Type B pancreatic cell (in vitro differentiated cells): ENCODE measurements around a stretch of chr17.

- PRO-cap = unidirectional peak, plus-strand start at chr17:82789460; unidirectional peak, plus-strand start at chr17:82789467
These were observed 37.4 kb downstream of the TBCD start for GRCh38 chr17:82789326-82789676.

- PRO-cap = no peak
These were observed 40.3 kb downstream of the ZNF750 start for GRCh38 chr17:82799435-82799925.

DNA sequence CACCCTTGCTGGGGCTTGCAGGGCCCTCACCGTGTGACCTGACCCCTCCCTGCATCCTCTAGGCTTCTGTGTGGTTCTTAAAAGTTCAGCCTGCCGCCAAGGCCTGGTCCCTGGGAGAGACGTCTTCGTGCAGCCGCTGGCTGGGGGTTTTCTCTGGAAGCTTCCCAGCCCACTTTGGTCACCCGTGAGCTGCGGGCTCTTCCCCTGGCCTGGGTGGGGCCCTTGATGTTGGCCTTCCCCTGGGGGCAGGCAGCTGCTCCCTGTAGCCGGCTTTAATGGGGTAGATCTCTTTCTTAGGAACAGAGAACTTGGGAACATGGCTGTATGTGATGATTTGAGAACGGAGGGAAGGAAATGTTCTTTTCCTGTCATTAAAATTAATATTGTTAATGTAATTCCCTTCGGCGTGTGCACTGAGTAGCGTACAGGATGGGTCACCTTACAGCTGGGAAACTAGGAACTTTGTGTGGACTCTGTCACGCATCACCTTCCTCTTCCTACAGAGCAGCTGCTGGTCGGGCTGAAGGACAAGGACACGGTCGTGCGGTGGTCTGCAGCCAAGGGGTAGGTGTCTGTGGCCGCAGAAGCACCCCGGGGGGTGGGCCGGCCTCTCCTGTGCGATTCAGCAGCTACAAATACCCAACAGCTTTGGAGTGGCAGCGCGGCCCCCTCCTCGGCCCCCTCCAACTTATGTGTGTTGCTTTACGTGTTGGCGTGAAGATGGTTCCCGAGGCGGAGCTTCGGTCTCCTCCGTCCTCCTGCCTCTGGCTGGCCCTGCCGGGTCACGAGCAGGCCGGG, 32.5 kb downstream of the ZNF750 start:
- PRO-cap = no peak

- PRO-cap = bidirectional peak, plus-strand start at chr17:82838665, minus-strand start at chr17:82838490
These were observed 1.4 kb downstream of the ZNF750 start for GRCh38 chr17:82838289-82839016.

- PRO-cap = unidirectional peak, minus-strand start at chr17:82860029
These were observed 20.2 kb upstream of the ZNF750 start for GRCh38 chr17:82859881-82860654.

- PRO-cap = no peak
These were observed 49.7 kb upstream of the ZNF750 start for GRCh38 chr17:82889181-82890264.

DNA sequence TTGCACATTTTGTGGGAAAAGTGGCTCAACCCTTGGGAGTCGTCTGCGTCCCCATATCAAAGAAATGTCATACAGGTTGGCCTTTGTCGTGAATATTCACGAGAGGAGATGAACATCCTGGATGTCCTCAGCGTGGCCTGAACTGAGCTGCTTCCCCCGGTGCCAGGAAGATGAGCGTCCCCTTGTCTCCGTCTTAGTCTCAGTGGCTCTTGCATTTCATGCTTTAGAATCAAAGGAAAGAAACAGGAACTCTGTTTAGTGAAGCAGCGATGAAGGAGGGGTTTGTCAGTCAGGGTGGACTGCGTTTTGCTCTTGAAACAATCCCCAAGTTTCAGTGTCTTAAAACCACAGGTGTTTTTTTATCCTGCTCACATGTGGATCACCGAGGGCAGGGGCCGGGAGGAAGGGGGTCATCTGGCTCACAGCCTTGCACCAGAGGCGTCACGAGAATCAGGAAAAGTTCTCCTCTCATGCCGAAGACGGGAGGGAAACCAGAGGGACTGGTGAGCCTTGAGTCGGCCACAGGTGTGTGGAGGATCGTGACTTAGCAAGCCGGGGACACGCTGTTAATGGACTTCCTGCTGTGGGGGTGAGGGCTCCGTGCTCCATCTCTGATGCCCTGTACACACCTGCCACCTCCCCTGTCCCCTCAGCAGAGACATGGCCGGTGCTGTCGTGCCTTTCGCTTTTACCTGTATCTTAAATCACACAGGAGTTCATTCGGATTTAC, 75.6 kb upstream of the ZNF750 start:
- PRO-cap = no peak

DNA sequence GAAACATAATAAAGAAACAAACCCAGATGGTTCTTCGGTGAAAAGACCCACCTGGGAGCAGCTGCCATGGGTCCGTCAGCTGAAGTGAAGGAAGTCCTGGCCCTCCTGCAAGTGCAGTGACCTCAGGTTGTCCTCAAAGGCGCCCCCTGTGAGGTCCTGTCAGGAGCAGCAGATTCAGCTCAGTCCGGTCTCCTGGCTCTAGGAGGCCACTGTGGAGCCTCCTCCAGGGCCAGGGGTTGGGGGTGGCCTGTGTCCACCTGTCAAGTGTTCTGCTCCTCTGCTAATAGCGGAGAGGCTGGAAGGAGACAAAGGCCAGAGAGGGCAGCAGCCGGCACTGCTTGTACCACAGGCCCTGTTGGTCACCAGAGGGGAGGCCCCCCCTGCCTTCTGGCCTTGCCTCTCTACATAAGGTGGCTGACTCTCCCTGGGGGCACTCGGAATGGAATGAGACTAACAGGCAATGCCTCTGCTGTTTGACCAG, 104.7 kb downstream of the B3GNTL1 start:
- PRO-cap = unidirectional peak, plus-strand start at position 289 of the sequence

- PRO-cap = no peak
These were observed 38.8 kb downstream of the B3GNTL1 start for GRCh38 chr17:83012778-83013099.

DNA sequence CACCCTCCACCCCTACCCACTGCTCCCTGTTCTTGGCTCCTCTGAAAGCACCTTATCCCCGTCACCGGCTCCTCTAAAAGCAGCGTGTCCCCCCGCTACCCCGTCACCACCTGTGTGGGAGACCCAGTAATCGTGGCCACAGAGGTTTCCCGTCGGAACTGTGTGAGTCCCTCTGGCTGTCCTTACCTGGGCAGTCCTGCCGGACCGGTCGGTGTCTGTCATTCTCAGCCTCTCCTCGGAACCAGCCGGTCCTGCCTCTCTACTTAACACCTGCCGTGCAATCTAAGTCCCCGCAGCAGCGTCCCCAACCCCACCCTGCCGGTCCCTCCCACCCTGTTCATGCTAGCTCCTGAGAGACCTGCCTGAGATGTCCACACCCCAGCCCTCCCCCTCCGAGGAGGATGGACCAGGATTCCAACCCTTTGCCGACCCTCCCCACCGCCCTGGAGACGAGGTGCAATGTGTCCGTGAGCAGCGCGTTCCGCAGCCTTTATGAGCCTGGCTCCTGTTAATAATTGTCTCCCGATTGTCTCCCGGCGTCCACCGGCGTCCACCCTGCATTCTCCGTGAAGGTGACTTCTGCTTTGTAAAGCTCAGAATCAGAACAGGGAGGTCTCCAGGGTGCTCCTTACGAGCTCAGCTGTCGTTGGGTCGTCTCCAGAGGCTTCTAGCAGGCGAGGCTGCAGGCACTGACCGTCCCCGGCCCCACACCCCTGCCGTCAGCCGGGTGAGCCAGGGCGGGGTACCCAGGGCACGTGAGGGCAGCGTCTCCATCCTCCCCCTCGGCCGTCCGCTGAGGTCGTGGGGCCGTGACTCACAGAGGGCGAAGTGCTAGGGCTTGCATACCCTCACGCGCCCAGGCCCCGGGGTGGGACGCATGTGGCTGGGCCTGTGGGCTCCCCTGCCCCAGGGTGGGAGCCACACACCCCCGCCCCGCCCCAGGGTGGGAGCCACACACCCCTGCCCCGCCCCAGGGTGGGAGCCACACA, 10.1 kb downstream of the METRNL start:
- PRO-cap = bidirectional peak, plus-strand start at position 221 of the sequence, minus-strand start at position 160 of the sequence; bidirectional peak, plus-strand start at position 601 of the sequence, minus-strand start at position 482 of the sequence; bidirectional peak, plus-strand start at position 816 of the sequence, minus-strand start at position 691 of the sequence

DNA sequence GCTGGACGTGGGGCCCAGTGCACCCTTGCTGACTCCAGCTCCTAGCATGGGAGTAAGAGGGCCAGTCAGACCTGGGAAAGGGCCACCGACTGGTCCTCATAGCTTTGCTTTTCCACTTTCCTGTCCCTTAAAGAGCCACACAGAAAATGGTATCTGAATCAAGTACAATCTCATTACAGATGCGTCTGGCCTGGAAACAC, 69.4 kb downstream of the METRNL start:
- PRO-cap = no peak

- PRO-cap = no peak
These were observed 73.8 kb downstream of the METRNL start for GRCh38 chr17:83152998-83153848.

GRCh38 chr17:83202818-83203726, 123.7 kb downstream of the METRNL start:
- PRO-cap = no peak